Skeletal muscle tissue (tissue), 7 donors: ENCODE measurements around the genes FMR1NB, MAGEA9B and ZFP92.

GRCh38 chrX:147981074-147981455 lies at the start of gene FMR1NB:
Gene FMR1NB, plus strand, starts transcription at chrX:147981337.
- PRO-cap, 3 experiments: no peak in any of the 3 experiments
- RAMPAGE, long total RNA: no peak
- RRBS, 2 experiments: 95 to 97% methylated on average over 6 of the region's 24 CpGs

GRCh38 chrX:148310315-148310787 lies 190.1 kb upstream of the AFF2 start:
- PRO-cap, 3 experiments: no peak in any of the 3 experiments
- RAMPAGE, long total RNA: no peak
- RRBS, 2 experiments: no CpG with 5 or more reads among the region's 2 CpGs

- PRO-cap, 3 experiments: no peak in any of the 3 experiments
- RAMPAGE, long total RNA: no peak
- RRBS, 2 experiments: no CpG with 5 or more reads among the region's 4 CpGs
Measured at GRCh38 chrX:148459157-148459751, 41.2 kb upstream of the AFF2 start.

DNA sequence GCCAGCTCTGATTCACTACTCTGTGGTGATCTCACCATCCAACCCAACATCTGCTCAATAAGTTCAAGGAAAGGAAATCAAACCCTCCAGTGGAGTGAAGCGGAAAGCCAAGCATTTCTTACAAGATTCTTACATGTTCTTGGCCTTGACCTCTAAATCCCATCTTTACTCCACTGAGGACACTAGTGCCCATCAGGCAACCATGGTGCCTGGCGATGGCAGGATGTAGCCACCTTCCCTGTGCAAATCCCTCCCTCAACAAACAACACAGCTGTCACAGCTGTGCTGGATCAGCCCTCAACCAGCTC lies 7.4 kb downstream of the IDS start:
- PRO-cap, 3 experiments: no peak in any of the 3 experiments
- RAMPAGE, long total RNA: no peak
- RRBS, 2 experiments: no CpG with 5 or more reads among the region's 2 CpGs

- PRO-cap, 3 experiments: no peak in any of the 3 experiments
- RAMPAGE, long total RNA: no peak
- RRBS, 2 experiments: no CpG with 5 or more reads among the region's 7 CpGs
Measured at GRCh38 chrX:149510377-149510997, 5.4 kb upstream of the IDS start.

- PRO-cap, 3 experiments: no peak in any of the 3 experiments
- RAMPAGE, long total RNA: no peak
- RRBS, 2 experiments: no CpG with 5 or more reads among the region's 19 CpGs
Measured at GRCh38 chrX:149587148-149587740, at the start of gene MAGEA9B. Gene MAGEA9B, minus strand, starts transcription at chrX:149587459.

DNA sequence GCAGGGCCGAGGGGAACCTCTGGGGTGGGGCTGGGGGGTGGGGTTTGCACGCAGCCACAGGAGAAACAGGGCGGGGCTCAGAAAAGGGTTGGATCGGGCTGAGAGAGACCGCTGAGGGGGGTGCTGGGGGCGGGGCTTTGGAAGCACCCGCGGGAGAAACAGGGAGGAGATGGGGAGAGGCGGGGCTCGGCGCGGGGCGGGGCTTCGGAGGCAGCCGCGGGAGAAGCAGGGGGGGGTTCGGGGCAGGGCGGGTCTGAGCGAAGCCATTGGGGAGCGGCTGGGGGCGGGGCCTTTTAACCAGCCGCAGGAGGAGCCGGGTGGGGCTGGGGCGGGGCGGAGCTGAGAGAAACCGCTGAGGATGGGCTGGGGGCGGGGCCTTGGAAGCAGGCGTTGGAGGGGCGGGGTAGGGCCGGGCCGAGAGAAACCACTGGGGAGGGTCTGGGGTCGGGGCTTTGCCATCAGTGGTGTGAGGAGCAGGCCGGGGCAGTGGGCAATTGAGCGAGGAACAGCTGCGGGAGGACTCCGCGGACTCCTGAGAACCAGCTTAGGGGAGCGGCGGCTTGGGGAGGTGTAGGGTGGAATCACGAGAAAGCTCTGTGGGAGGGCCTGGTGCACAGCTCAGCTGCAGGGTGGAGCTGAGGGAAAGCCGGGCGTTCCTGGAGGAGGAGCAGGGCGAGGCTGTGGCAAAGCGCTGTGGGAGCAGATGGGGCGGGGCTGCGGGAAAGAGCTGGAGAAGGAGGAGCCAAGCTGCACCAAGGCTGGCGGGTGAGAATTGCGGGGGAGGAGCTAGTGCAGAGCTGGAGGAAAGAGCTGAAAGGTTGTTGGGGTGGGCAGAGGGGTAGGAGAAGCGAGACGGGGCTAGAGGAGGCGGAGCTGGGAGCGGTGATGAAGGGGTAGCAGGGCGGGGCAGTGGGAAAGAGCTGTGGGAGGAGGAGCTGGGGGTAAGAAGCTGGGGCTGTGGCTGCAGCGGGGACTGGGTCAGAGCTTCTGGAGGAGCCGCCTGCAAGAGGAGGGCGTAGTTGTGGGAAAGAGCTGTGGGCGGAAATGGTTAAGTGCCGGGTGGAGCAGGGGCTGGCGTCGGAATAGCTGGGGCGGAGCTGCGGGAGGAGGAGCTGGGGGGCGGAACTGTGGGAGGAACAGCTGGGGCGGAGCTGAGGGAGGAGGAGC lies 1.4 kb upstream of the EOLA2 start:
- PRO-cap, 3 experiments: peak in 1 of 3 experiments; most common plus-strand start position 841 of the sequence (in 1); most common minus-strand start position 585 of the sequence (in 1)
- RAMPAGE, long total RNA: no peak
- RRBS, 2 experiments: 4 to 13% methylated on average over 6 to 9 of the region's 64 CpGs

DNA sequence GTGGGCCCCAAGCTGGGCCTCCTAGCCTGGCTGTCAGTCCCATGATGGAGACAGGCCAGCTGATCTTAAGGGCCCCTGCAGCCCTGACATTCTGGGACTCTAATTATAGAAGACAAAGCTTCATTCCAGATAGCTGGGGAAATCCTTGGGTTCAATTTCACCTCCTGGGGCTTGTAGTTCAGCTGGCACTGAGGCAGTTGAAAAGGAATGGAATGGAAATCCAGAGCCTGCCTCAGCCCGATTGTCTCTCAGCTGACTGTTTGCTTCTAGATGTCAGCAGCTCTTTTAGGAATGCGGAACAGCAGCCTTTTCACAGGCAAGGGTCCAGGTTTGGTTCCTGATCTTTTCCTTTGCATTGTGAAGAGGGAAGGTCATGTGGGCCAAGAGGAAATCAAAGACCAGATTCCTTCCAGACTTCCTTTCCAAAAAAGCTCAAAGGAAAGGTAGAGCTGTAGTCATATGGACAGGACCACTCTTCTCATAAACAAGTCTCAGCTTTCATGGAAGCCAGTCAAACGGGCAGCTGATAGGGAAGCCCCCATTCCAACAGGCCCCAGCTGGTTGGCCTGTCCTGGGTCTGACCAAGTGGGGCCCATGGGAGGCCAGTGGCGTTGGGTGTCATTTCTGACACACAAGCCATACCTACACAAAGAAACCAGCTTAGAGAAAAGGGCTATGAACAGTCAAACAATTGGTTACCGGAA lies 149.8 kb upstream of the MAMLD1 start:
- PRO-cap, 3 experiments: no peak in any of the 3 experiments
- RAMPAGE, long total RNA: no peak
- RRBS, 2 experiments: no CpG with 5 or more reads among the region's 5 CpGs

DNA sequence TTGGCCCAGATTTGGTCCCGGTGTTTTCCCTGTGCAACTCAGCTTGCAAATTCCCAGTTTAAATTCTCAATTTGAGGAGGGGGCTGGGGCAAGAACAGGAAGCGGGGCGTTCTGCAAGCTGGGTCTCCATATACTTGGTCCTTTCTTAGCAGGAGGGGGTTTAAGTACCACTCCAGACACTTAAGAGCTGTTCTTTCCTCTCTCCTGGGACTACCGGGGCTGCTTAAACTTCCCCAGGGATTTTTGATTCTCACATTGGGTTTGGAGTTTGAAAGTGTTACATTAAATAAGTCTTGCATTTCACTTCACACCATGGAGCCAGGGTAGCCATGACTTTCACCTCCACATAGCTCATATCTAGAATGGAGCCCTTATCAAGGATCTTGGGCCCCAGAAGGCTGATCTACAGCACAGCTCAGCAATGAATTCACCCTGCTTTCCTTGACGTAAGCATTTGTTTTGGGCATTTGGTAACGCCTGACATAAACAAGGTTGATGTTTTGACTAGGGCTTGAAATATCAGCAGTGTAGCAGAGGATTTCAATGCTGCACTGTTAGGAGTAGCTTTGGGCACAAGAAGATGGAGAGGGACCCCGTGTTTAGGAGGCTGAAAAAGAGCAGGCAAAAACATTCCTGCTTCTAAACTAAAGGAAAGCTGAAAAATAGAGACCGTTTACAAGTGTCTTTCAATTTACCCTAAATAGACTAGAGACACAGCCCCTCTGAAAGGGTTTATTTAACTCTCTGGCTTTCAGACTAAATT lies 64.7 kb upstream of the MAMLD1 start:
- PRO-cap, 3 experiments: no peak in any of the 3 experiments
- RAMPAGE, long total RNA: no peak
- RRBS, 2 experiments: 92 to 100% methylated on average over 1 of the region's 8 CpGs

- PRO-cap, 3 experiments: no peak in any of the 3 experiments
- RAMPAGE, long total RNA: no peak
- RRBS, 2 experiments: no CpG with 5 or more reads among the region's 5 CpGs
Measured at GRCh38 chrX:150366944-150367380, 3.8 kb downstream of the MAMLD1 start.

DNA sequence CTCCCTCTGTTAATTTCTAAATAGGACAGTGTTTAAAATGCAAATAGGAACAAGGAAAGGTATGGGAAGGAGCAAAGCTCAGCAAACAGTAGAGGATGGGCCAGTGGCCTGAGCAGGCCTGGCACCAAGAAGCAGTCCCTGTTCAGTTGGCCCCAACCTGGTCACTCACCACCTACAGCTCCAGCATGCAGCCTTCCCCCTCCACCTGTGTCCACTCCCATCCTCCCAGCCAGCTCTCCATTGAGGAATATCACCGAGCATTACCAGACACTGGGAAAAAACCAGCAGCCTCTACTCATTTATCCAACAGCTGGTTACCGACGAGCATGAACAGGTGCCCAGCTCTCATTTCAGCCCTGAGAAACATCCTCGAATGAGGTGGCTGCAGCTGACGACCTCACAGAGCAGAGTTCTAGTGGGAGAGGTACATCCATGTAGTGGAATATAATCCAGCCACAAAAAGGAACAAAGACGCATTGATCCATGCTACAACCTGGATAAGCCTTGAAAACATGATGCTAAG lies 25.6 kb downstream of the CD99L2 start:
- PRO-cap, 3 experiments: peak in 2 of 3 experiments; most common plus-strand start position 407 of the sequence (in 2); most common minus-strand start position 167 of the sequence (in 1)
- RAMPAGE, long total RNA: no peak
- RRBS, 2 experiments: no CpG with 5 or more reads among the region's 6 CpGs

DNA sequence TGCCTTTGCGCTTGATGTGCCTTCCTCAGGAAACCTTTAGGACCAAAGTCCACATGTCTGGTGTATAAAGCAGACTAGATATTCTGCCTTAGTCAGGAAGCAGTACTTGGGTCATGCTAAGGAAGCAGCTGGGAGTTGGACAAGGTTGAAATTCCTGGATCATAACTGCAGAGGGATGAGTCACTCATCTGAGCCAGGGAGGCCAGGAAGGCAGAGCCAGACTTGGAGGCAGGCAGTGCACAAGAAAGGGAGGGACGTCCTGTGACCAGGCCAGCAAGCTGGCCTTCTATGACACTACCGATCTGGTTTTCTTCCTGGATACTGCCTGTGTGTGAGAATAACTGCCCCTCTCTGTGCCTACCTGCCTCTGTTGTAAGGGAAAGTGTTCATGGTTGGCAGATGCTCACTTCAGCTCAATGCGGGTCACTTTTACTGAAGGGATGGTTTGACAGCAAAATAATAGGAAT lies 9.4 kb upstream of the MAGEA4 start:
- PRO-cap, 3 experiments: no peak in any of the 3 experiments
- RAMPAGE, long total RNA: no peak
- RRBS, 2 experiments: no CpG with 5 or more reads among the region's 4 CpGs

GRCh38 chrX:151970048-151970542 lies 4.4 kb downstream of the GABRE start:
- PRO-cap, 3 experiments: no peak in any of the 3 experiments
- RAMPAGE, long total RNA: no peak
- RRBS, 2 experiments: no CpG with 5 or more reads among the region's 7 CpGs

GRCh38 chrX:152733297-152733590 lies 277 bp downstream of the CSAG1 start:
- PRO-cap, 3 experiments: no peak in any of the 3 experiments
- RAMPAGE, long total RNA: no peak
- RRBS, 2 experiments: no CpG with 5 or more reads among the region's 4 CpGs

- PRO-cap, 3 experiments: no peak in any of the 3 experiments
- RAMPAGE, long total RNA: no peak
- RRBS, 2 experiments: 7 to 29% methylated on average over 3 of the region's 21 CpGs
Measured at GRCh38 chrX:152897359-152897727, 524 bp upstream of the ZNF185 start.

DNA sequence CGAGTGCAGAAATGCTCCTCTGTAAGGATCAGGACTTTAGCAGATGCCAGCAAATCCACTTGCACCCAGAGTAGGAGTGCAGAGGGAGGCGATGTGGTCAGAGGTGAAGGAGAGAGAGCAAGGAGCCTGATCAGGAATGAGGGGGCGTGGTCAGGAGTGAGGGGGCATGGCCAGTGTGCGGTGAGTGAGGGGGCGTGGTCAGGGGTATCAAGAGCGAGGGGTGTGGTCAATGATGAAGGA lies 39.7 kb upstream of the PWWP4 start:
- PRO-cap, 3 experiments: no peak in any of the 3 experiments
- RAMPAGE, long total RNA: no peak
- RRBS, 2 experiments: no CpG with 5 or more reads among the region's 6 CpGs

DNA sequence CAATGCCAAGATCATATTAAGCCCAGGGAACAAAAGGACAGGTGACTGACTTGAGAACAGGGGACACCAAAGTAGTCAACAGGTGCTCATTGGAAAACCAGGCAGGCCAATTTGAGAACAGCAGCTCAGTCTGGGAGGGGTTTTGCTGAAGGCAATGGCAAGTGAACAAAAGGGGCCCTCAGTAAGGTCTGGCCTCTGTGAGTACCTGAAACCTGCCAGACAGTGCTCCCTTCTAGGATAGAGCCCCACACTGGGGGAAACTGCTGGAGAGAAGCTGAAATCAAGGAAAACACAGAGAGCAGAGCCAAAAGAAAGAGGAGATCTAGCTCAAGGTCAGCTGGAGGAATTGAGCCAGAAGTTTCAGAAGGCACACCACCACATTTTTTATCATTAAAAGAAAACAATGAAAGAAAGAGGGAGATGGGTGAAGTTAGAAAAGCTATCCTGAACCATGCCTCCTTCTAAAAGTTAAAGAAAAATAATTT lies 28.2 kb downstream of the PNMA6E start:
- PRO-cap, 3 experiments: no peak in any of the 3 experiments
- RAMPAGE, long total RNA: no peak

GRCh38 chrX:153411031-153411704 lies at the start of gene ZFP92:
Gene ZFP92, plus strand, starts transcription at chrX:153411472.
- PRO-cap, 3 experiments: no peak in any of the 3 experiments
- RAMPAGE, long total RNA: no peak
- RRBS, 2 experiments: no CpG with 5 or more reads among the region's 61 CpGs

DNA sequence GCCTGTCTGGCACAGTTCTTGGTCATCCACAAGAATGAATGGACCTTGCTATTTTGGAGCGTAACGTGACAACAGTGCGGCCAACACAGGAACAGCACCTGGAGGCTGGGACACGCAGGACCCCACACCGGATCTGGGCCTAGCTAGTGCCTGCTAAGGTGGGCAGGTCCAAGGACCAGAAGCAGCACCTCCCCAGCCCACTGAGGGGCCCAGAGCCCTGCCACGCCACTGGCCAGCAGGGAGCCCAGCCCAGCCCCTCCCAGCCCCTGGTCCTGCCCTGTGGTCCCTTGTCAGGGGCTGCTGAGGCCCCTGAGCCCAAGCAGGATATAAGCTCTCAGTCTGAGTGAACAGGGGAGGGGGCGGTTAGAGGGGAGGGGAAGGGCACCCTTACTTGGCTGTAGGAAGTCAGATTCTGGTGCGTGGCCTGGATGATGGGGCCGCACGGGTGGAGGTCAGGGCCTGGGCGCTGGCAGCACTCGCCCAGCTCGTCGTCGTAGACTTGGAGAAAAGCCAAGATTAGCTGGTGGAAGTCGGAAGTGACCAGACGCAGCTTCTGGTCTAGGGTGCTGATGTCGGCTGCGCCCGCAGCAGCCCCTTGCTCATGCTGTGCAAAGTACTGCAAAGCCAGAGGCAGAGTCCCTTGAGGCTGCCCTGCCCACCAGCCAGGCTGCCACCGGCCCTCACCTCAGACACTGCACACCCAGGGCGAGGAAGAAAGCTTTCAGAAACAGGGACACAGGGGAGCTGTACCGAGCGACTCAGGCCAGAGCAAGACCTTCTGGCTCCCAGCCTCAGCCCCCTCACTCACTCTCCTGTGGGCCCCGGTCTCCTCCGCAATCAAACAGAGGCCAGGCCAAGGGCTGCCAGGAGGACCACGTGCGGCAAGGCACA lies 9.5 kb upstream of the TREX2 start:
- PRO-cap, 3 experiments: no peak in any of the 3 experiments
- RAMPAGE, long total RNA: no peak
- RRBS, 2 experiments: no CpG with 5 or more reads among the region's 28 CpGs

GRCh38 chrX:153694284-153695413 lies 6.9 kb downstream of the SLC6A8 start:
- PRO-cap, 3 experiments: no peak in any of the 3 experiments
- RAMPAGE, long total RNA: no peak
- RRBS, 2 experiments: 70% methylated on average over 2 of the region's 44 CpGs; no CpG with 5 or more reads in 1 of the 2 experiments